Mesenchymal stem cell of adipose (primary cell): ENCODE data around the genes IVNS1ABP and PTGS2.

DNA sequence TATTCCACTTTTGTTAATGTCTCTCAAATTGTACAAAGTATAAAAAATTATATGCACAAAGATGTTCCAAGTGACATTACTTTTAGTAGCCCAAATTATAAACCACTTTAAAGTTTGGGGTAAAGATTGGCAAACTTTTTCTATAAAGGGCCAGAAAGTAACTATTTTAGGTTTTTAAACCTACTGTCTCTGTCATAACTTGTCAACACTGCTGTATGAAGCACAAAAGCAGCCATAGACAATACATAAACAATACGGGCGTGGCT lies 22.0 kb downstream of the TSEN15 start:
- CAGE, long polyA plus RNA: no peak

GRCh38 chr1:184296175-184297010 lies 90.4 kb upstream of the C1orf21 start:
- CAGE, long polyA plus RNA: no peak

DNA sequence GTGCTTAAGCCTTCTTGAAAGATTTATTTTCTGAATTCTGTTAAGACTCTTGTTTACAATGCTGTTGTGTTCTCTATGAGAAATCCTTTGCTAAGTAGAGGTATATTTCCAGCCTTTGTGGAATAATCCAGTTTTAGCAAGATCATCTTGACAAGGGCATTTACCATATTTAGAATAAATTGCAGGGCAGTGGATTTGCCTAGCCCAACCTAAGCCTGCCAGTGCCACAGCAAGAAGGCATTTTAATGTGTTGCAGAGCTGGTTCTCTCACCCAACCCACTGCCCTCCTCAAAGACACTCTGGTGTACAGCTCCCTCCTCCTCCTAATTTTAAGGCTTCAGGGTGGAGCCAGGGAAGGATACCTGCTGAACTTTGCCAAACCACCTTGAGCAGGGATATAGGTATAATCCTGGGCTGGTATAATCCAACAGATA lies 174.1 kb downstream of the C1orf21 start:
- CAGE, long polyA plus RNA: no peak

DNA sequence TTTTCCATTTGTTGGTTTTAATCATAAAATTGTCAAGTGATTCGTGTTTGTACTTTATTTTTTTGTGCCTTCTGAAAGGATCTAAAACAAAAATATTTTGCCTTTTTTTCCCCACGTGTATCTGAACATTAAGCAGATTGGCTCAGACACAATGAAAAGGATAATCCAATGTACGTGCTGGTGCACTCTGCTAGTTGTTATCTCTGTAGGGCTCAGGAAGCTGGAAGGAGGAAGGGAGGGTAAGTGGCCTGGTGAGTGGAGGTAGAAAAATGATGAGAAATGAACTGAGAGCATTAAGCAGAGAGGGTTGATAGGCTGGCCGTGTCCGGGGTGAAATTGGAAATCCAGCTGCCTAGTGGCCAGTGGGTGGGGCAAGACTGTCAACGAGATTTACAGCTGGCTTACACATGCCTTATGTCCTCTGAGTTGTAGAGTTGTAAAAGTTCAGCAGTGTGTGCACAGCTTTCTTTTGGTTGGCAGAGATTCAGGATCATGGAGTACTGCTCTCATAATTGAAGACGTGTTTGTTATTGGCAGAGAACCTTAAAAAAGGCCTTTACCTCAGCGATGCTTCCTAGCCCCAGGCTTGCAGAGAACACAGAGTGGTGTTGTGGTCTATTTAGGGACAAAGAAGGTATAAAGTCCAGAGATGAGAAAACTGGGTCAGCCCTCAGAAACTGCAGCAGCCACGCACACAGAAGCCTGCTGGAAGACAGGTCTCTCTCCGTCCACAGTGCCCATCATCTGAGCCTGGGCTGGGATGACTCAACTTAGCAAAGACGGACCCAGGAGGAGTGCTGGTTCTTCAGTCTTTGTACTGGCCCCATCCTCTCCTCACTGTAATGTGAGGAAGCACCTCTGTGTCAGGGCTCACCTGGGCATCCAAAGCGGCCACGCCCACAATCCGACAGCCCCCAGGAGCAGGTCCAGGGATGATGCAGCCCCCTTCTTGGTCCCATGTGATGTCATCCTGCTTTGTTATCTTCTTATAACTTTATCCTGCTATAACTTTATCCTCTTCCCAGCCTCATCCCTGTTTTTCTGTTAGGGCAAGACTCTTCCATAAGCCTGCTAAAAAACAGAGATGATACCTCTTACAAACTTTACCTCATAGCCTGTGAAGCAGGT lies 132.3 kb downstream of the EDEM3 start:
- CAGE, long polyA plus RNA: no peak

GRCh38 chr1:185046225-185046689 lies 899 bp downstream of the RNF2 start:
- CAGE, long polyA plus RNA: no peak

GRCh38 chr1:185316479-185317375 lies at the start of gene IVNS1ABP:
TSS of gene IVNS1ABP (minus strand) at chr1:185317243.
- CAGE, long polyA plus RNA: no peak

GRCh38 chr1:185679366-185679543 lies 54.9 kb upstream of the HMCN1 start:
- CAGE, long polyA plus RNA: no peak

GRCh38 chr1:186374698-186374972 lies 418 bp downstream of the TPR start:
- CAGE, long polyA plus RNA: no peak

- CAGE, long polyA plus RNA: no peak
Observed at GRCh38 chr1:186374973-186375107, 213 bp downstream of the TPR start.

DNA sequence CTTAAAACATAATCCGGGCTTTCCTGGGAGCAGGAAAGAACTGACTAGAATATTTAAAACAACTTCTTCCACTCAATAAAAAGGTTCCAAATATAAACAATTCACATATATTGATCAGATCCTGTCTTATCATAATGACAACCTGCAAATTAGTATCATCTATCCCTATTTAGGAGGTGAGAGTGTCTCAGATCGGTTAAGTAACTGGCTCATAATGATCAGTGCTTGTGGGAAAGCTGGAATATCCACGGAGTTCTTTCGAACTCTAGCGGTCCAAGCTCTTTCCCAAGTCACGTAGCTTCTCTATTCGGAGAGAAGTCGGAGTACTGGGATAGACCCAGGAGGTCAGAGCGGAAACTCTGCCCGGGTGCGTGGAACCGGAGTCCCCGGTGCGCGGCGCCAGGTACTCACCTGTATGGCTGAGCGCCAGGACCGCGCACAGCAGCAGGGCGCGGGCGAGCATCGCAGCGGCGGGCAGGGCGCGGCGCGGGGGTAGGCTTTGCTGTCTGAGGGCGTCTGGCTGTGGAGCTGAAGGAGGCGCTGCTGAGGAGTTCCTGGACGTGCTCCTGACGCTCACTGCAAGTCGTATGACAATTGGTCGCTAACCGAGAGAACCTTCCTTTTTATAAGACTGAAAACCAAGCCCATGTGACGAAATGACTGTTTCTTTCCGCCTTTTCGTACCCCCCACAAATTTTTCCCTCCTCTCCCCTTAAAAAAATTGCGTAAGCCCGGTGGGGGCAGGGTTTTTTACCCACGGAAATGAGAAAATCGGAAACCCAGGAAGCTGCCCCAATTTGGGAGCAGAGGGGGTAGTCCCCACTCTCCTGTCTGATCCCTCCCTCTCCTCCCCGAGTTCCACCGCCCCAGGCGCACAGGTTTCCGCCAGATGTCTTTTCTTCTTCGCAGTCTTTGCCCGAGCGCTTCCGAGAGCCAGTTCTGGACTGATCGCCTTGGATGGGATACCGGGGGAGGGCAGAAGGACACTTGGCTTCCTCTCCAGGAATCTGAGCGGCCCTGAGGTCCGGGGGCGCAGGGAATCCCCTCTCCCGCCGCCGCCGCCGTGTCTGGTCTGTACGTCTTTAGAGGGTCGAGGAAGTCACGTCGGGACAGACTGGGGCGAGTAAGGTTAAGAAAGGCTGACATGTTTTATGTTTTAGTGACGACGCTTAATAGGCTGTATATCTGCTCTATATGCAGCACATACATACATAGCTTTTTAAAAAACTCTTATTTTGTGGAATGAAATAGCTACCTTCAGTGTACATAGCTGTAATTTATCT lies at the start of gene PTGS2:
Gene PTGS2 (minus strand): TSS at position 596 of the 1,283 bp plus-strand sequence.
- CAGE, long polyA plus RNA: no peak

DNA sequence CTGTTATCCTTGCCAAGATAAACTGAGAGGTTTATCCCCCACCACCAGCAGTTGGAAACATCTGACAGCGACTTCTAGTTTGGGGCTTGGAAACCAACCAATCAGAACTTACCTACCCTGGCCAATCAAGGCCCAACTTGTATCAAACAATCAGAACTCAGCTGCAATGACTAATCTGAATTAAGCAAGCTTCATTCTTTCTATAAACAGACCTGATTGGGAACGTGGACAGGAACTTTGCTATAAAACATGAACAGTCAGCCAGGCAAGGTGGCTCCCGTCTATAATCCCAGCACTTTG lies 34.0 kb downstream of the BRINP3 start:
- CAGE, long polyA plus RNA: no peak

DNA sequence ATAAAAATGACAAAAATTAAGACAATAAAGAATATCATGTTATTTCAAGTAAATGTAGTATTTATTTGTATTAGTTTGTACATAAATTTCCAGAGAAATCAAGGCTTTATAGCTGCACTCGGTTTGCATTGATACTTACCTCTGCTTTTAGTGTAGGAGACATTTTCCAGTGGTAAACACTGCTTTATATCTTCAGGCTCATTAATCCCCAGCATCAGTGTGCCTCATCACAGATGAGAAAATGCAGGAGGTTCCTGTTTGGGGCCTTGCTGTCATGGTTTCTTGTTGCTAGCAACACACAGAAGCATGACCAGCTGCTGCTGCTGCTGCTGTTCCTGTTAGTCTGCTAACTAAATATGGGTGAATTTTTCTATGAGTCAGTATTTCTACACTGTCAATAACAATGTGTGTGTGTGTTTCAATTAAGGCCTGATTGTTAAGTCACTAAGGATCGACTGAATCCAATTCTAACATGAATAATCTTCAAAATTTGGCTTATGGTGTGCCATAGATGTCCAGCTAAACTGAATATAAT lies 85.8 kb upstream of the RGS1 start:
- CAGE, long polyA plus RNA: no peak

- CAGE, long polyA plus RNA: no peak
Observed at GRCh38 chr1:192538711-192539607, 36.6 kb upstream of the RGS1 start.

- CAGE, long polyA plus RNA: no peak
Observed at GRCh38 chr1:192544727-192545473, 30.7 kb upstream of the RGS1 start.

GRCh38 chr1:192550841-192551419 lies 24.6 kb upstream of the RGS1 start:
- CAGE, long polyA plus RNA: no peak

DNA sequence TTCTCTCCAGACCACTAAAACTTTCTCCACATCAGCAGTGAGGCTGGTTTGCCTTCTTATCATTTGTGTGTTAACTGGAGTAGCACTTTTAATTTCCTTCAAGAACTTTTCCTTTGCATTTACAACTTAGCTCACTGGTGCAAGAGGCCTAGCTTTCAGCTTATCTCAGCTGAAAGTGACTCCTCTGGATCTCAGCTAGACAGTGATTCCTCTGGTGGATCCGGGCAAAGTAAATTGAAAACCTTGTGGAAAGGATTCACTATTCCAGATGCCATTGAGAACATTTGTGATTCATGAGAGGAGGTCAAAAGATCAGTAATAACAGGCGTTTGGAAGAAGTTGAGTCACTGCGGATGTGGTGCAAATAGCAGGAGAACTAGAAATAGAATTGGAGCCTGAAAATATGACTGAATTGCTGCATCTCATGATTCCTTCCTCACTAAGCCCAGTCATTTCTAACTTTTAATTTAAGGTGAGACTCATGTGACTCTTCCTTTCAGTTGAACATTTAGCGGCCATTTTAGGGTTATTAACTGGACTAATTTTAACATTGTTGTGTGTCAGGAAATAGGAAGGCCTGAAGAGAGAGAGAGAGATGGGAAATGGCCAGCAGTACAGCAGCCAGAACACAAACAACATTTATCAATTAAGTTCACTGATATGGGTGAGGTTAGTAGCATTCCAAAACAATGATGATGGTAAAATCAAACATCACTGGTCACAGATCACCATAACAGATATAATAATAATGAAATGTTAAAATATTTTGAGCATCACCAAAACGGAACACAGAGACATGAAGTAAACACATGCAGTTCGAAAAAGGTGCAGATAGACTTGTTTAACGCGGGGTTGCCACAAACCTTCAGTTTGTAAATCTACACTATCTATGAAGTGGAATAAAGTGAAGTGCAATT lies 16.0 kb upstream of the RGS1 start:
- CAGE, long polyA plus RNA: no peak

DNA sequence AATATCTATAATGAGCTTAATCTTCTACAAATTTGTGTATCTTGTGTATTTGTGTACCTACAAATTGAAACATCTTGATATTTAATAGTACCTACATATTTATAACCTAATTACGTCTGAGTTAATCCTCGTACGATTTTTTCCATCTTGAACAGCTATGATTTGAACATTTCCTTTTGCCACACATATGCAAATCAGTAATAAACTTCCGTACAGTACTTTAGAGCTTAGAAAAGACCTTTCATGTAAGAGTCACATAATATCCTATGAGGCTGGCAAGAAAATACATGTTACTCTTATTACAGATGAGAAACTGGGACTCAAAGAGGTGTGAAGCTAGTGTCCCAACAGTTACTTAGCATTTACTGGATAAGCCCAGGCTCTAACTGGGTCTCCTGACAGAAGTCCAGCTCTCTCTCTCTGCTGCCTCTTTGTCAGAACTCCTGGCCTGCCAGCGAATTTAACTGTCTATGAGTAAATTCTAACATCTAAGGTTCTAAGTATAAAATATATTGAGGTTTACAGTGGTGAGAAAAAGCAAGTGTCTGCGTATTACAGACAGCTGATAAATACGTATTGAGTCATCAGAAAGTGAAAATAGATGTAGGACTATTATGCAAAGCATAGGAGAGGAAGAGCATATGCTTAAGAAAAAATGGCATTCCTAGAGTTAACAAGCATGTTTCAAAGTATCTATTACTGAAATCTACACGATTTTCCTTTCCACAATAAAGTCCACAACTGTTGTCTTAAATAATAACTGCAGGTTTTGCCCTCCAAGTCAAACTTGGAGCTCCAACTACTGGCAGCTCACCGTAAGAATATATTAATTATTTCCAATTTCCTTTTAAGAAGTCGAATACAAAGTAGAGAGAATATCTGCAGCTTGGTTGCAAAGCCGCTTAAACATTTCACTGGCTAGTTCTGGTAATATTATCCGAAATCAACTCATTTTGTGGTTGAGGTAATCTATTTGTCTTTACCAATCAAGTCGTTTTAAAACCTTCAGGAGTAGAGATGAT lies 1.6 kb upstream of the RGS2 start:
- CAGE, long polyA plus RNA: no peak

- CAGE, long polyA plus RNA: no peak
Observed at GRCh38 chr1:193114043-193114434, 7.8 kb upstream of the CDC73 start.

- CAGE, long polyA plus RNA: no peak
Observed at GRCh38 chr1:193141545-193142135, 19.8 kb downstream of the CDC73 start.

DNA sequence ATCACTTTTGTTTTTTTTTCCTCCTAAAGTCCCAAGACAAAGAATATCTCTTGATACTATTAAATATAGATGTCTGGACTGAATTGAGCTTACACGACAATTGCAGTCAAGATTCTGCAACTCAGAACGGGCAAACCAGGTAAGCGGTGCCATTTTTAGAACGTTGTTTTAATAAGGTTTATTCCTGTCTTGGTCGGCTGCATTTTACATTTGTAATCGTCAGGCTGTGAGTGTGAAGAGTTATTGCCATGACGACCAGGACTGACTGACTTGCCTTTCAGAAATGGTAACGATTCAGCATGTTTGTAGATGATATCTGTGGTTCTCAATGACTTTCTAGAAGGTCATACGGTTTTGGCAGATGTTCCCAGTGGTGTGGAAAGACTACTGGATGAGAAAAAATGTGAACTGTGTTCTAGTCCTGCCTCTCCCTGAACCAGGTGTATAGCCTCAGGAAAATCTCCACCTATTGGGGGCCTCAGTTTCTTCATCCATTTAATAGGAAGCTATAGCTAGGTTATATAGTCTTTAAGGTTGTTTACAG lies 271.3 kb upstream of the B3GALT2 start:
- CAGE, long polyA plus RNA: no peak